ENCODE results near the genes HAUS4 and ZFHX2.

DNA sequence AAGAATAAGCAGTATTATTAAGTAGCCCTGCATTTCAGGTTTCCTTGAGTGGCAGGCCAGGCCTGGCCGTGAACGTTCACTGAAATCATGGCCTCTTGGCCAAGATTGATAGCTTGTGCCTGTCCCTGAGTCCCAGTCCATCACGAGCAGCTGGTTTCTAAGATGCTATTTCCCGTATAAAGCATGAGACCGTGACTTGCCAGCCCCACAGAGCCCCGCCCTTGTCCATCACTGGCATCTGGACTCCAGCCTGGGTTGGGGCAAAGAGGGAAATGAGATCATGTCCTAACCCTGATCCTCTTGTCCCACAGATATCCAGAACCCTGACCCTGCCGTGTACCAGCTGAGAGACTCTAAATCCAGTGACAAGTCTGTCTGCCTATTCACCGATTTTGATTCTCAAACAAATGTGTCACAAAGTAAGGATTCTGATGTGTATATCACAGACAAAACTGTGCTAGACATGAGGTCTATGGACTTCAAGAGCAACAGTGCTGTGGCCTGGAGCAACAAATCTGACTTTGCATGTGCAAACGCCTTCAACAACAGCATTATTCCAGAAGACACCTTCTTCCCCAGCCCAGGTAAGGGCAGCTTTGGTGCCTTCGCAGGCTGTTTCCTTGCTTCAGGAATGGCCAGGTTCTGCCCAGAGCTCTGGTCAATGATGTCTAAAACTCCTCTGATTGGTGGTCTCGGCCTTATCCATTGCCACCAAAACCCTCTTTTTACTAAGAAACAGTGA is 41.7 kb downstream of the DAD1 start:
- PRO-cap = no peak

- PRO-cap = bidirectional peak, plus-strand start at chr14:22550382, minus-strand start at chr14:22550187
Observed at GRCh38 chr14:22549744-22550715, 39.0 kb downstream of the DAD1 start.

DNA sequence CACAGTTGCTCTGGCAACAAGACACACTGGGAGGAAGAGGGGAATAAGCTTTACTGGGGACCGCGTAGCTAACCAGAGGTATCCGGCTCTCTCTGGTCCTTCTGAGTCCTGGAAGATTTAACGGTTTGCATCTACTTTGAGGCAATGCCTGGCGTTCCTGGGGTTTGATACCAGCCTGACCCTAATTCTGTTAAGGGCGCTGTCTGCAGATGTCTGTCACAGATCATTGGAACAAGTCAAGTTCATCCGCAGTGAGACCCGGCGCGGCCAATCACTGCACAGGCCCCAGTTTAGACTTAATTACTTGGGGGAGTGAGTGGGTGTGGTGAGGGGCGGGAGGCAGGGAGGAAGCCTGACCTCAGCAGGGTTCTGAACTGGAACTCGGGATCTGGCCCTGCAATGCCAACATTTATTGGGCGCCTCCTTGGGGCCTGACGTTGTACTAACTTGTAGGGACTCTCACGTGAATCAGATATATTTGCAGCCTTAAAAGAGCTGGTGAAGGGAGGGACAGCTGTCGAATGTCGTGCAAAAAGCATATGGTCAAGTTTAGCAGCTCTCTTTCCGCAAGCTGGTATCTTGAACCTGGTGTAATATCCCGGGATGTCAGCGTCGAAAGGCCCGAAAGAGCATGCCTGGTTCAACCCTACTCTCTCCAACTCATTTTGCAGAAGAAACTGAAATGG is 575 bp upstream of the DAD1 start:
- PRO-cap = bidirectional peak, plus-strand start at position 46 of the sequence, minus-strand start outside the sequence; bidirectional peak, plus-strand start at position 239 of the sequence, minus-strand start at position 244 of the sequence; bidirectional peak, plus-strand start at position 471 of the sequence, minus-strand start at position 383 of the sequence

- PRO-cap = bidirectional peak, plus-strand start at chr14:22780425, minus-strand start at chr14:22780212
Observed at GRCh38 chr14:22779921-22780750, 13.6 kb downstream of the OXA1L start.

DNA sequence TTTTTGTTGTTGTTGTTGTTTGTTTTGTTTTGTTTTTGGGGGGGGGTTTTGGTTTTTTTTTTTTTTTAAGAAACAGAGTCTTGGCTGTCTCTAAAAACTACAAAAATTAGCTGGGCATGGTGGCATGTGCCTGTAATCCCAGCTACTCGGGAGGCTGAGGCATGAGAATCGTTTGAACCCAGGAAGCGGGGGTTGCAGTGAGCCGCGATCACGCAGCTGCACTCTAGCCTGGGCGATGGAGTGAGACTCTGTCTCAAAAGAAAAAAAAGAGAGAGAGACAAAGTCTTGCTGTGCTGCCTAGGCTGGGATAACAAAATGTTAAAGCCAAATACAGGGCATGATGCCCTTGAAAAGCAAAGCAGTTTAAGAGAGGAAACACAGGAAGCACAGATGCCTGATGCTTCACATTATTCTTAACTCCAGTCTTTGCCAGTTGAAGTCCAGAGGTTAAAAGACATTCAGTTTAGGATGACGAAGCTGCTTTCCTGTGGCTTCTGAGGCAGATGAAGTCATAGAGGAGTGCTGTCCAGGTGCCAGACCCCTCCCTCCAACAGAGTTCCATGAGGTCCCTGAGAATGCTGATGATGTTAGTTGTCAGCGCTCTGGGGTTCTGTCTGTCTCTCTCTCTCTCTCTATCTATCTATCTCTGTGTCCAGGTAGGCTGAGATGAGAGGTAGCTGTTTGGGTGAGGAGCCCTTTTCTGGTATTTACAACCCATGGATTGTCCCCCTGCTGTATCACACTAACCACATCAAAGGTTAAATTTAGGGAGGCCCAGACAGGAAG is 4.9 kb upstream of the MRPL52 start:
- PRO-cap = no peak

- PRO-cap = no peak
Observed at GRCh38 chr14:22871207-22871563, 355 bp upstream of the LRP10 start.

DNA sequence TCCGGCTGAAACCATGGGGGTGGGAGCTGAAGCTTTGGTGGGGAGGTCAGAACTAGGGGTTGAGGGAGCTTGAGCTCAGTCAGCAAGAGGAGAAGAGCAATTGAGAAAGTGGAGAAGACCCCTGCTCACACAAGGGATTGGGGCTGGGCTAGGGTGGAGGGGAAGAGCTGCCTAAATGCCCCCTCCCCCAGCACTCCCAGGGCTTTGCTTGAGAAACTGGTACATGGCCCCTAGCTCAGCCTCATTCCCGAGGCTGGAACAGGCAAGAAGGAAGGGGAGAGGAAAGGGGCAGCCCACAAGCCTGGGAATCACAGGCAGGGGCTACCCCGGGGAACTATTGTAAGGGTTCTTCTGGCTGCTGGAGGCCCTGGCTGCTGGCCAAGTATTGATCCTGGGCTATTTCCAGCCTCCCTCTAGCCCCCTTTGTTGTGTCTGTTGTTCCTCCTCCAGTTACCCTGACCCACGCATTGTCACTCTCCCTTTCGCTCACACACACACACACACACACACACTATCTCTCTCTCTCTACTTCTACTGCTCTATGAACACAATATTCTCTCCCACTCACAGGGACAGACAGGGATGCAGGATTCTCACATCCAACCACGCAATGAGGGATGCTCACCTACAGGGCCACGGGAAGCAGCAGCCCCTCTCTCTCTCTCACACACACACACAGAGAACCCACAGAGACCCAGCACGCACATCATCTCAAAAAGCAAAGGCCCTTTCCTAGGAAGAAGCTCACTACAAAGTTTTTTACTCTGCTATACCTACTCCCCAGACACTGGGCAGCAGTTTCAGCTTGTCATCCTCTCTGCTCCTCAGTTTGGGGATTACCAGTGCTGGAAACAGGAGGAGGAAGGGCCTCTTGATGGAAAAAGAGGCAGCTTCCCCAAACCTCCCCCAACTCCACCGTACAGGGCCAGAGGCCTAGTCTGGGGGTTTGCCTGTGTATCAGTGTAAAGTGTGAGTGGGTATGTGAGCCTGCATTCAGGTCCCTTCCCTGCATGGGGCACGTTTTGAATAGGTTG is 708 bp downstream of the REM2 start:
- PRO-cap = no peak

- PRO-cap = bidirectional peak, plus-strand start at chr14:22956575, minus-strand start at chr14:22956614; bidirectional peak, plus-strand start at chr14:22956936, minus-strand start at chr14:22956858; bidirectional peak, plus-strand start at chr14:22957228, minus-strand start at chr14:22957140
Observed at GRCh38 chr14:22956344-22957334, at the start of gene HAUS4. Gene HAUS4 (minus strand): TSS chr14:22957090.

GRCh38 chr14:23006574-23007525 is 3.1 kb downstream of the C14orf93 start:
- PRO-cap = bidirectional peak, plus-strand start at chr14:23006873, minus-strand start at chr14:23006814; bidirectional peak, plus-strand start at chr14:23007338, minus-strand start at chr14:23007123

GRCh38 chr14:23022801-23023477 is 11.8 kb downstream of the PSMB5 start:
- PRO-cap = no peak

DNA sequence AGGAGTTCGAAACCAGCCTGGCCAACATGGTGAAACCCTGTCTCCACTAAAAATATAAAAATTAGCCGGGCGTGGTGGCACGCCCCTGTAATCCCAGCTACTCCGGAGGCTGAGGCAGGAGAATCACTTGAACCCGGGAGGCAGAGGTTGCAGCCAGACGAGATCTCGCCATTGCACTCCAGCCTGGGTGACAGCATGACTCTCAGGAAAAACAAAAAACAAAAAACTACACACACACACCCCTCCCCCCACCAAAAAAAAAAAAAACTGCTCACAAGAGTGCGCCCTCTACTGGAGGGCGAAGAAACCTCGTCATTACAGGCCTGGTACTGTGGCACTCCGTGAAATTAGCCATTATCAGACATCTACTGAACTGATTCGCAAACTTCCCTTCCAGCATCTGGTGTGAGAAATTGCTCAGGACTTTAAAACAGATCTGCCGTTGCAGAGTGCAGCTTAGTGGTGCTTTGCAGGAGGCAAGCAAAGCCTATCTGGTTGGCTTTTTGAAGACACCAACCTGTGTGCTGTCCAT is 7.7 kb downstream of the PPP1R3E start:
- PRO-cap = unidirectional peak, minus-strand start at position 203 of the sequence

DNA sequence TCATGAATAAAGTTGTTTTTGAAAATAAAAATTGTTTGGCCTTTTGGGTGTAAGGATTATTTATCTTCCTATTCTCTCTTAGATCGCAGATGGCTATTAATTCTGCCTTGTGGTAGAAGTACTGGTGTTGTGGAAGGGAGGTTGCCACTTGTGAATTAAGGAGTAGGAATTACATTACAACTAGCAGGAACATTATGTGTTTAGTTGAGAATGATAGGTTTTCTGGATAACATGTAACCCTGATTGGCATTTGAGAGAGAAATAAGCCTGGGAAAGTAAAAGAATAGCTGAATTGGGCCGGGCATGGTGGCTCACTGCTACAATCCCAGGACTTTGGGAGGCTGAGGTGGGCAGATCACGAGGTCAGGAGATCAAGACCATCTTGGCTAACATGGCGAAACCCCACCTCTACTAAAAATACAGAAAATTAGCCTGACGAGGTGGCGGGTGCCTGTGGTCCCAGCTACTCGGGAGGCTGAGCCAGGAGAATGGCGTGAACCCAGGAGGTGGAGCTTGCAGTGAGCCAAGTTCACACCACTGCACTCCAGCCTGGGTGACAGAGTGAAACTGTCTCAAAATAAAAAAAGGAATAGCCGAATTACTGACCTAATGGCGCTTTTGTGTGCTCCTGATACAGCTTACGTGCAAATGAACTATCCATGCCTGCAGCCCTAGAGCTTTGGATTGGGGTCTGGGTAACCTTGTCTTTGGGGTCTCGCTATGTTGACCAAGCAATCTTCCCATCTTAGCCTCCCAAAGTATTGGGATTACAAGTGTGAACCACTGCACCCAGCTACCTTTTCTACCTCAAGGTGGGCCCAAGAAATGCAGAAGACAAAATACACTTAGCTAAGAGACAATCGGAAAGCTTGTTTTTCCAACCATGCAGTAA is 5.1 kb downstream of the PABPN1 start:
- PRO-cap = no peak

DNA sequence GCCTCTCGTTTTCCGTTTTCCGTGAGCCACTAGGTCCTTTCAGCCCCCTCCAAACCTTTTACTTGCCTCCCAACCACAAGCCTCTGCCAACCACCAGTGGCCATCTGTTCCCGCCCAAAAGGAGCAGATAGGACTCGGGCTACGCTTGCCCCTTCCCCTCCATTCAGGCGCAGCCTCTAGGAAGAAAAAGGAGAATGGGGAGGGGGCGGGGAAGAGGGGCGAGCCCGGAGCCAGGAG is 464 bp downstream of the EFS start:
- PRO-cap = no peak

DNA sequence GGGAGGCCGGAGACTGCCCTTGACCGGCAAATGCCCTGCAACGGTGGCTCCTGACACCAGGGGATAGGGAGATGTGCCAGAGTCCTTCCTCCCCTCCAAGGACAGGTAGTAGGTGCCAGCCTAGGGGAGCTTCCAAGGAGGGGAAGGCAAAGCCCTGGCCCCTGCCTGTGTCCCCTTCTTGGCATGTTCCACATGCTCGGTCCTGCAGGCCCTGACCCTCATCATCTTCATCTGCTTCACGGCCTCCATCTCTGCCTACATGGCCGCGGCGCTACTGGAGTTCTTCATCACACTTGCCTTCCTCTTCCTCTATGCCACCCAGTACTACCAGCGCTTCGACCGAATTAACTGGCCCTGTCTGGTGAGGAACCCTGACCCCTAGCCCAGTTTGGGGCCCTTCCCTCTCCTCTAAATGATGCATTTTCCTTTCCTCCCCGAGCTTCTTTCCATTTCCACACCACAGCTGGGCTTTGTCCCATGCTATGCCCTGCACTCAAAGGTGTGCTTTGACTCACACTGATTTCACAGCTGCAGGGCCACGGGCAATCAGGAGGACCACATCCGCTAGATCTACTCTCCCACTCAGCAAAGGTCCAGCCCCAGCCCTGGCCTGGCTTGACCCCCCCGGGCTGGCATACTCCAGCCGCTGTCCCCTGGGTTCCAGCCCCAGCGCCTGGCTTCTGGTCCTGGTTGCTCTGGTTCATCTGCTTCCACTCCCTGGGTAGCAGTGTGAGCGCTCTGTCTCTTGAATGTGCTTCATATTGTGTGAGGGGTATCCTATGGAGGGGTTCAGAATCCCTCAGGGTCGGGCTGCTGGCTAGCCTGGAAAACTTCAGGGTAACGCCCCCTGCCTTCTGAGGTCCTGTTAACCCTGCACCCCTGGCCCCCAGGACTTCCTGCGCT is 1.5 kb downstream of the CMTM5 start:
- PRO-cap = no peak

GRCh38 chr14:23415082-23416009 is 7.3 kb upstream of the MYH6 start:
- PRO-cap = no peak

DNA sequence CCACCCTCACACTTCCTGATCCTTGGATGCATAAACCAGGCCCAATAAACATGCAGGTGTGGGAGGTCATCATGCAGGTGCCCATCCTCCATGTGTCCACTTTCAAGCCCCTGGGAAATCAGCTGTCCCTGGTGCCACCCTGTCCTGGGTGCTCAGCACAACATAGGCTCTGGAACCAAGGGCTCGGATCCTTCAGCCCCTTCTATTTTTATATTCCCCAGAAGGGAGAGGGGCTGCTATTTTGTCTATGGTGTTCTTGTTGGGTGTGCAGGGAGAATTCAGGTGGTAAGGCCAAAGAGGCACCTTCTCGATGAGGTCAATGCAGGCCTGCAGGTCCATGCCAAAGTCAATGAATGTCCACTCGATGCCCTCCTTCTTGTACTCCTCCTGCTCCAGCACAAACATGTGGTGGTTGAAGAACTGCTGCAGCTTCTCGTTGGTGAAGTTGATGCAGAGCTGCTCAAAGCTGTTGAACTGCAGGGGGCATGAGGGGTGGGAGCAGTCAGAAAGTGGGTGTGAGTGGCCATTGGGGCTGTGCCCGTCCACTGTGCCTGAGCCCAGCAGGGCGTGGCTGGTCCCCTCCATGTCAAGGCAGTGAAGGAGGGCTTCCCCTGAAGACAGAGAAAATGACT is 7.1 kb downstream of the MYH7 start:
- PRO-cap = no peak

GRCh38 chr14:23469005-23469160 is 620 bp upstream of the NGDN start:
- PRO-cap = no peak

DNA sequence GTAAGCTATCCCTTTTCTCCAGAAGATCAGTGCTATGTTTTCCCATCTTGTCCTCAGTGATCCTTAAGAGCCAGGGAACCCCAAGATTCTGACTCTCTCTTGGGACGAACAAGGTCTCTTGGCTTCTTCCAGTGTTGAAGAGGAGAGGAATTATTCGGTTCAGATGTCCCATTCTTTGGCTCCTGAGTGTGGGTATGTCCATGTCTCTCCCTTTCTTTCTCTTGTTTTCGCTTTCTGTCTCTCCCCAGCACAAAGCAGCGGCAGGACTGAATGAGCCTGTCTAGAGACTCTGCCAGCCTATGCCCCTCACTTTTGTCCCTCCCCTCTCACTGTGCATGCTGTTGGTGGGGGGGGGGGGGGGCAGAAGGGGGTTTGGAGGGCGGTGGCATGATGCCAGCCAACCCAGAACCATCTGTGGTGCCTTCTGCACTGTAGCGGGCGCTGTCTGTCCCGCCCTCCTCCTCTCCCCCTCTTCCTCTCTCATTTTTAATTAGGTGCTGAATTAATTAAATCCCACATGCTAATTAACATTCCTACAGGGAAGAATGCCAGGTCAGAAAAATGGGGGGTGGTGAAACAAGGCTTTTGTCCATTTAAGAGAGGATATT is 17.7 kb downstream of the NGDN start:
- PRO-cap = no peak

DNA sequence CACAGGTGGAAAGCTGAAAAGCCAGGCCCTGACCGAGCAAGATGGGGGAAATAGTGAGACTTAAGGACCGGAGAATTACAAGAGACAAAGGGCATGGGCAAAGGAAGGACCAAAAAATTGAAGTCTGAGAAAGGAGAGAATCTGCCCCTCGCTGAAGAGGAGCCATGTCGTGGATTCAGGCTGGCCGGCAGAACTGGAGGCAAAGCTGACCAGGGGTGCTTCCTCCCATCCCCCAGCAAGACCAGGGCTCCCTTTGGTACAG is 12.2 kb downstream of the ZFHX2 start:
- PRO-cap = no peak

- PRO-cap = bidirectional peak, plus-strand start at chr14:23551845, minus-strand start at chr14:23551765
Observed at GRCh38 chr14:23550963-23552010, at the start of gene ZFHX2. Gene ZFHX2 (minus strand): TSS chr14:23551765.

Data from A673 (cell line).